Breast (tissue), 4 donors: ENCODE data around the genes OR2AG1, OR2D3 and SYT9.

- PRO-cap, 3 experiments, result no peak in any of the 3 experiments
- RRBS, result no CpG with 5 or more reads among the region's 4 CpGs
Measured at GRCh38 chr11:6442380-6442810, 1.6 kb upstream of the HPX start.

- PRO-cap, 3 experiments, result no peak in any of the 3 experiments
- RRBS, result 93% methylated on average over 4 of the region's 24 CpGs
Measured at GRCh38 chr11:6640326-6640958, 15.2 kb downstream of the DCHS1 start.

DNA sequence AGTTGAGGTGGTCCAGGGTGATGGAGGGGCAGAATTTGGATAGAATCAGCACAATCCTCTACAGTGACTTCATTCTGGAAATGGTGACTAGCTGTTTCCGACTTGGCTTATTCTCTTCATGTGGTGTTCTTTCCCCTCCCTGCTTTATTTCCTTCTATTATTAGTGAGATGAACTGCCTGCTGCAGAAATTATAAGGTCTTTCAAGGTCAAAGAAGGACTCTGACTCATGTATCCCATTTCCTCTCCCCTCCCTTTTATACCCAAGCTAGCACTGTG, 12.2 kb upstream of the MRPL17 start:
- PRO-cap, 3 experiments, result no peak in any of the 3 experiments
- RRBS, result no CpG with 5 or more reads among the region's 1 CpG

DNA sequence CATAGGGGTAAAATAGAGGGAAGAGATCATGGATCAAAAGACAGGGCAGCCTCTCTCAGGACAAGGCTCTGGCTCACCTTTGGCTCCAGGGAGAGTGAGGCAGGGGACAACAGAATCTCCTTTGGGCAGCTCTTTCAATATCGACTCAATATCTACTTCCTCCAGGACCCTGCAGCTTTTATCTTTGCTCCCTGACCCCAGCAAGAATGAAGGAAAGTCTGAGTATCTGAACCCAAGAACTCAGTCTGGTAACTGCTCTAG, at the start of gene OR2AG1:
TSS of gene OR2AG1 (plus strand) at position 180 of the 261 bp plus-strand sequence.
- PRO-cap, 3 experiments, result no peak in any of the 3 experiments
- RRBS, result no CpG with 5 or more reads among the region's 1 CpG

GRCh38 chr11:6816516-6816716, 16.9 kb upstream of the OR6A2 start:
- PRO-cap, 3 experiments, result no peak in any of the 3 experiments

GRCh38 chr11:6920557-6921289, at the start of gene OR2D3:
Gene OR2D3 (plus strand): TSS chr11:6921002.
- PRO-cap, 3 experiments, result no peak in any of the 3 experiments
- RRBS, result no CpG with 5 or more reads among the region's 4 CpGs

DNA sequence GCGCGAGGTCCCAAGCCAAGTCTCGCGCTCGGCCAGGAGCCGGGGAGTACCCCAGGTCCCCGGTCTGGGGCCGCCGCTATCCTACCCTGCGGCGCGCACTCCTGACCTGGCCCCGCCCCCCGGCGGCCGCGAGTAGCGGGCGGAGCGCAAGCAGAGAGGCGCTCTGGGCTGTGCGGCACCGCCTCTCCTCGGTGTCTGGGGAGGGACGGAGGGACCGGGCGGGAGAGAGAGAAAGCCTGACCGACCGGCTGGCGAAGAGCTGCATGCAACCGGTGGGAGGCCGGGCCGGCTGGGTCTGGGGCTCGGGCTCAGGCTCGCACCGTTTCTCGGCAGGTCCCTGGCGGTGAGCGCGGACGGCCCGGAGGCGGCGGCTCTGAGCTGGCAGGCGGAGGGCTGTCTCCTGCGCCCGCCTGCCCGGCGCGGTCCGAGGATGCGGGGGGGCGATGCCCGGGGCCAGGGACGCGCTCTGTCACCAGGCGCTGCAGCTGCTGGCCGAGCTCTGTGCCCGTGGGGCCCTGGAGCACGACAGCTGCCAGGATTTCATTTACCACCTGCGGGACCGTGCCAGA, at the start of gene SYT9:
TSS of gene SYT9 (plus strand) at position 161 of the 569 bp plus-strand sequence.
- PRO-cap, 3 experiments, result peak in 1 of 3 experiments; most common plus-strand start position 194 of the sequence (in 1)
- RRBS, result 2% methylated on average over 43 of the region's 62 CpGs

- PRO-cap, 3 experiments, result peak in 1 of 3 experiments; most common minus-strand start chr11:7514502 (in 1)
- RRBS, result under 1% methylated on average over 3 of the region's 30 CpGs
Measured at GRCh38 chr11:7514183-7514840, 513 bp downstream of the PPFIBP2 start.

- PRO-cap, 3 experiments, result no peak in any of the 3 experiments
- RRBS, result no CpG with 5 or more reads among the region's 6 CpGs
Measured at GRCh38 chr11:7578329-7578834, 64.6 kb downstream of the PPFIBP2 start.

GRCh38 chr11:7671268-7671769, 2.0 kb downstream of the CYB5R2 start:
- PRO-cap, 3 experiments, result peak in 1 of 3 experiments; most common plus-strand start chr11:7671573 (in 1)
- RRBS, result no CpG with 5 or more reads among the region's 9 CpGs

- PRO-cap, 3 experiments, result no peak in any of the 3 experiments
- RRBS, result no CpG with 5 or more reads among the region's 4 CpGs
Measured at GRCh38 chr11:7892666-7893201, 38.3 kb downstream of the OR10A6 start.

- PRO-cap, 3 experiments, result no peak in any of the 3 experiments
- RRBS, result no CpG with 5 or more reads among the region's 16 CpGs
Measured at GRCh38 chr11:8082217-8083069, 1.4 kb downstream of the TUB start.

GRCh38 chr11:8233973-8234365, 29.7 kb downstream of the LMO1 start:
- PRO-cap, 3 experiments, result no peak in any of the 3 experiments
- RRBS, result no CpG with 5 or more reads among the region's 9 CpGs

DNA sequence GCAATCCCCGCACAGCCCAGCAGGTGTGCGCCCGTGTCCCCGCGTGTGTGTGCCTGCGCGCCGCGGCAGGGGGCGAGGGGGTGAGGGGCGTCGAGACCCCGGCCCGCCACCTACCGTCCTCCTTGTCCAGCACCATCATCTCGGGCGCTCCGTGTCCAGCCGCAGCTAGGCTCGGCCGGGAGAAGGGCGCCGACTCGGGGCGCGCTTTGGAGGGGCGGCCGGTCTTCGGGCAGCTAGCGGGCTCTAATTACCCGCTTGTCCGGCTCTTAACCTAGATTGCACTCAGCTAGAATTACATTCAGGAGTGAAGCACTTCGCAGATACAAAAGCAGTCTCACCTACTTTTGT, 480 bp downstream of the LMO1 start:
- PRO-cap, 3 experiments, result no peak in any of the 3 experiments
- RRBS, result 2% methylated on average over 22 of the region's 33 CpGs

DNA sequence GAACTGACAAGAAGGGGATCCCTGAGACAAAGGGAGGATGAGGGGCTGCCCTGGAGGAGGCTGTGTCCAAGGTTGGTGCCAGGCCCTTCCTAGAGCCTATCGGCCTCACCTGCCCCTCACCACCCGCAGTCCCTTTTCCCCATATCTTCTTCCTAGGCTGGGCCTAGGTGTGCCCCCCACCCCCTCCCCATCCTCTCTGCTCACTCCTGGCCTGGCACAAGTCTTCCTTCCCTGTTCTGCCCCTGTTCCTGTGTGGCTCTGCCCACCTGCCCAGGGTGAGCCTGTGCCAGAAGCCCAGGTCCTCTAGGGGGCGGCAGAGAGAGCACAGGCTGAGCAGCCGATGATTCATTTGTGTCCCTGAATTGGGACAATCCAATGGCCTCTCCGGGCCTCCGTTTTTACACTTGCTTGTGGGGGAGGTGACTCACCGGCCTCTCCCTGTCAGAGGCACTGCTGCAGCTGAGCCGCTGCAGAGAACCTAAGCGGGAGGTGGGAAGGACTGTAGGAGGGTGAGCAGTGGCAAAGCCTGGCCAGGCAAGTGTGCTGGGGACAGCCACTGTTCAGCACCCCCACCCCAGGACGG, 65.1 kb upstream of the LMO1 start:
- PRO-cap, 3 experiments, result no peak in any of the 3 experiments
- RRBS, result 9% methylated on average over 2 of the region's 10 CpGs

GRCh38 chr11:8562219-8562870, 31.7 kb downstream of the STK33 start:
- PRO-cap, 3 experiments, result no peak in any of the 3 experiments
- RRBS, result no CpG with 5 or more reads among the region's 2 CpGs

DNA sequence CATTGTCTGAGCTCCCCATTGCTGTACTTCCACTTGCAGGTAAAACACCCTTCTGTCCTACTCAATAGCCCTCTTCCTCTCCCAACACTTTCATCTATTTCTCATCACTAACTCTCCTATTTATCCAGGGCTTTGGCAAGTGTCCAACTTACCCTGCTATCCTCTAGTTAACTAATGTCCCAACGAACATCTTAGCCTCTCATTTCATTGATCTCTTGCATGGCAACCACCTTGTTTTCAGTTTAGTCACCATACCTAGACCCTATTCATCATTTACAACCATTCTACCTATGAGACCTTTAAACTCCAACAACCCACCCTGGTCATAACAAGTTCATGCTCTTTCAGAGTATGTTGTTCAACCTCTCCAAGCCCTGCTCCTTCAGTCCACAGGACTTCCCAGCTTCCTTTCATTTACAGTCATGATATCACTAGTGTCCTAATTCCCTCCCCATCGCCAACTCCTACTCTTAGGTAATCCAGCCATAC, 38.7 kb downstream of the TRIM66 start:
- PRO-cap, 3 experiments, result no peak in any of the 3 experiments
- RRBS, result no CpG with 5 or more reads among the region's 2 CpGs

DNA sequence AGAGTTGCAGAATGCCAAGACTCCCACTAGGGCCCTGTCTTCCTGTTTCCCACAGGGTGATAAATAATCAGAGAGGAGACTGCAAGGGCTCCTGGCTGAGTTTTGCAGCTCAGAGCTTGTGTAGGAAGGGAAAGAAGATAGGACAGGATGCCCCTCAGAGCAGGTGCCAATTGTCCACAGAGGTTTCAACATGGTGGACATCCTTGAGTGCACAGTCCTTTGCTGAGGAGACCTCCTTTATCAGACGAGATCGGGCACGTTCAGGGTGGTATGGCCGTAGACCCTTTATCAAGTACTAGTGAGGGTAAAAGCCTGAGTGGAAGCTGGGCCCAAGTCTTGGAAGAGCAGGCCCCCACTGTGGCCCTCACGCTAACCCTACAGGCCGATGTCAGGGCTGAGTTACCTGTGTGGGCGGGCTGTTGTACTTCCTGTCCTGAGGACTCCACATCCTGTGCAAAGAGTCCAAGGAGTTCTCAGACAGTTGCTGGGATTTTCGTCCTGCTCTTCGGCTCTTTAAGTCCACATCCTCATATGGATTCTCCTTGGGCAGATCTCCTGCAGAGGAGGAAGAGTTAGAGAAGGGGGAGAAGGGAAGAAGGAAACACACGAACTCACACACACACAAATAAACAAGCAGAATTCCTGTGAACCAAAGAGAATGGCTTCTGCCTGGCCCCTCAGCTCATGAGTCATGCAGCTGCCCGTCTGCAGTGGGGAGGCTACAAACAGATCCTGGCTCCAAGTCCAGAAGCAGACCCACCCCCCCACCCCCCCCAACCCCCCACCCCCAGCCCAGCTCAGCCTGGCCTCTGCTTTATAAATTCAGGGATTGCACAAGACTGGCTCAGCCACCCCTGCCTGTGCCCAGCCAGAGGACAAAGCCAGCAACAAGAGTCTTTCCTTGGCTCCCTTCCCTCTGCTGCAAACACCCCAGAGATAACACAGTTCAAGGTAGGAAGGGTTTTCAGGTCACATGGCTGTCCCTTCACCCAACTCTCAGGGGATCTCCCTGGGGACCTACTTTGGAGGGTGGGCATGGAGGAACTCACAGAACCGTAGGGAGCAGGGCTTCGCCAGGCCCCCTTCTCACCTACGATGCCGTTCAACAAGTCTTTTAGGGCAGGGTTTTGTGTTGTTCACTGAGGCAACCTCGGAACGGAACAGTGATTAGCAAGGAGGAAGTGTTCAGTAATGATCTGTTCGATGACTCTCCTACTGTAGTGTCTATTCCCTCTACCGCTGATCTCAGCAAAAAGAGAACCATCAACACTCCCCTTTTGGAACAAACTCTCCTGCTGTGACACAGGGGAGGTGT, 35.2 kb downstream of the RPL27A start:
- PRO-cap, 3 experiments, result peak in 2 of 3 experiments; most common minus-strand start position 1,165 of the sequence (in 2)
- RRBS, result no CpG with 5 or more reads among the region's 19 CpGs

DNA sequence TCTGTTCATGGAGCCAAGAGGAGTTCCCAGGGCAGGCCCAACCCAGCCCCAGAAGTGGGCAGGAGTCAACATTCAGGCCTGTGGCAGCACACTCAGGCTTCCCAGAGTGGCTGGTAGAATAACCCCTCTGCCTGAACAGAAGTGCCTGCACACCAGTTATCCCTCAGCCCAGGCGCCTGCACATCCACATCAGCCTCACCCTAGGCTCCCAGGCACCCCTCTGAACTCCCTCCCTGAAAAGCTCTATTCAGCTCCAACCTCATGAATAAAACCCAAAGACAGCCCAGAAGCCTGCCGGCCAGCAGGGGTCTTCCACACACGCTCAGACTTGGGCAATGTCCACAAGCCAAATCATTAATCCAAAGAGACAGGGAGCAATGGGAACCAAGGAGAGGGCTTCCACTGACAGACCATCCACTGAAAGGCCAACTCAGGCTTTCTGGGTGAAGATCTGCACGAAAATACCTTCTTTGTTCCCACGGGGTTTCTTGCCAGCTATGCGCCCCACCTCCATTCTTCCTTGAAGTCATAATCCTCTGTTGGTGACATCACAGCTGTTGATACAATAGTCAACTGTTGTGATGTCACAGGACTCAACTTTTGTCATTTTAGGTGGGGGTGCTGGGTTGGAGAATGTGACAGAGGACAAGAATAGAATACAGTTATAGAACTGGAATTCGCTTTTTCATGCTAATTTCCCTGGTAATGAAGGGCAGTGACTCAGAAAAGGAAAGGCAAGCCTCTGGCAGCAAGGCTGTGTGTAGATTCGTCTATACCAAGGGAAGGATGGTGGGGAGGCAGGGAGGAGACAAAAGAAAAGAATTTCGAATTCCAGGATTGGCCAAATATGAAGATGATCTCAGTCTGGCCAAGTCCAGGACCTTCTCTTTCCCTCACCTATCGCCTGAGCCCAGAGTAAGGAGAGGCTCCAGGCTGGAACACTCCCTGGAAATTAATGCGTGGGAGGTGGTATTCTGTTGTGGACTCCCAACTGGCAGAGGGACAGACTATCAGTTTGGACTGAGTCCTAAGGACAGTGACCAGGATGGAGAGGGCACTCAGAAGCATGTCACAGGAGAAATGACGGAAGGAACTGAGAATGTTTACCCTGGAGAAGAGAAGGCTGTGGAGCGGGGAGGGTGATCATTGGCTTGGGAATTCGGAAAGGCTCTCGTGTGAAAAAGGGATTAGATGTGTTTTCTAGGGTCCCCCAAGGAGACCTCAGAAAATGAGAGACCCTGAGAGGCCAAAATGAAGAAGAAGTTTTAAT, 43.9 kb downstream of the DENND2B start:
- PRO-cap, 3 experiments, result no peak in any of the 3 experiments
- RRBS, result no CpG with 5 or more reads among the region's 15 CpGs

GRCh38 chr11:8778164-8778947, 32.1 kb downstream of the DENND2B start:
- PRO-cap, 3 experiments, result no peak in any of the 3 experiments
- RRBS, result 12% methylated on average over 2 of the region's 9 CpGs